Hair follicular keratinocyte (primary cell): ENCODE measurements around a stretch of chr12.

DNA sequence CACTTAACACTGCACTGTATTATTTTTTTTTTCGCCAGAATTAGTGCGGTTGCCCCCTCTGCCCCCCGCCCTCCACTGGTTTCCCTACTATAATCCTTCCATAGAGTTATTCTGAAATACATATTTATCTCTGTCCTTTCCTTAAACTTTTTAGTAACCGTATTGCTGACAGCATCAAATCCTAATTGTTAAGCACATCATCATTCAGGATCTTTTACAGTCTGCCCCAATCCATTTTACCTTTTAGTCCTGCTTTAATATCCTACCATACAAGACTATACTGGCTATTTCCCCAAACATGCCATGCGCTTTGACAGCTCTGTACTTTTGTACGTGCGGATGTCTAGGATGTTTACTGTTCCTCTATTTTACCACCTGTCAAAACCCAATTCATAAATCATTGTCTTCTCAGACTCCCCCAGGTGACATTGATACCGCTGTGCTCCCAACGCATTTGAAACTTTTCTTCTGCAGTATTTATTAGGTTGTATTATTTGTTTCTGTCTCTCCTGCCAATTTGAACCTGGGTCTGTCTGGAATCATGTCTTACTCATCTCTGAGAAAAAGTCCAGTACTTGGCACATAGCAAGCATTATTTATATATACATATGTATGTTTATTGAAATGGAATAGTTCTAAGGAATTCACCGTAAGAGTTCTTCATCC is 1.1 kb downstream of the FGFR1OP2 start:
- RAMPAGE, long total RNA, result no peak

DNA sequence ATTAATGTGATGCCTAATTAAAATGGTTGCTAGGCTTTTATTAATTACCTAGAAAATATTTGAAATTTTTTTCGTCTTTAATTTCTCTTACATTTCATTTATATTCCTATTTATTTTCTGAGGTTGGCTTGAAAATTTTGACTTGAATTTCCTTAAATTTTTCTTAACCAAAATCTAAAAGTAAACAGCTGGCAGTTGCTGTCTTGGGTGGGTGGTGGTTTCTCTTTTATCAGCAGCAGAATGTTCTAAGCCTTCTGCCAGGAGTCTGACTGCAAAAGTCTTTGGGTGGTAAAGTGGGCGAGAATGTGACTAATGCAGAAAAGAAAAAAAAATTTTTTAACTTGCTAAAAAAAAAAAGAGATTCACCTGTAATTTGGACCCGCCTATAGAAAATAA is 2.5 kb downstream of the FGFR1OP2 start:
- RAMPAGE, long total RNA, result no peak

GRCh38 chr12:27214102-27214863 is 29.8 kb upstream of the STK38L start:
- RAMPAGE, long total RNA, result no peak

DNA sequence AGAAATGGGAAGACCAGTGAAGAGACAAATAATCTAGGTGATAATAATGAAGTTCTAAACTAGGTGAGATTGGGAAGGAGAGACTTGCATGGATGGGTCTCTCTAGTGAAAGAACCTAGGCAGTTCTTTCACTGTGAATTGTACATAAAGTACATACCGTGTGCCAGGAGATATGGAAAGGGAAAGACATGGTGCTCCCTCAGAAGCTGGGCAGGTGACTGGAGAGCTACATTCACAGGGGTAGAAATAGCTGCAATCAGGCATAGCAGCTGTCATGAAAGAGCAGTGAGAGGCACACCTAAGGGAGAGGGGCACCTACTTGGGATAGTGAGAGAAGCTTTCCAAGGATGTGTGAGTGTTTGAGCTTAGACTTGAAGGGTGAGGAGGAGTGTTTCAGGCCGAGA is 9.3 kb downstream of the STK38L start:
- RAMPAGE, long total RNA, result no peak

GRCh38 chr12:27542489-27543178 is 18.6 kb downstream of the PPFIBP1 start:
- RAMPAGE, long total RNA, result no peak

GRCh38 chr12:27549109-27549601 is 25.1 kb downstream of the PPFIBP1 start:
- RAMPAGE, long total RNA, result no peak

DNA sequence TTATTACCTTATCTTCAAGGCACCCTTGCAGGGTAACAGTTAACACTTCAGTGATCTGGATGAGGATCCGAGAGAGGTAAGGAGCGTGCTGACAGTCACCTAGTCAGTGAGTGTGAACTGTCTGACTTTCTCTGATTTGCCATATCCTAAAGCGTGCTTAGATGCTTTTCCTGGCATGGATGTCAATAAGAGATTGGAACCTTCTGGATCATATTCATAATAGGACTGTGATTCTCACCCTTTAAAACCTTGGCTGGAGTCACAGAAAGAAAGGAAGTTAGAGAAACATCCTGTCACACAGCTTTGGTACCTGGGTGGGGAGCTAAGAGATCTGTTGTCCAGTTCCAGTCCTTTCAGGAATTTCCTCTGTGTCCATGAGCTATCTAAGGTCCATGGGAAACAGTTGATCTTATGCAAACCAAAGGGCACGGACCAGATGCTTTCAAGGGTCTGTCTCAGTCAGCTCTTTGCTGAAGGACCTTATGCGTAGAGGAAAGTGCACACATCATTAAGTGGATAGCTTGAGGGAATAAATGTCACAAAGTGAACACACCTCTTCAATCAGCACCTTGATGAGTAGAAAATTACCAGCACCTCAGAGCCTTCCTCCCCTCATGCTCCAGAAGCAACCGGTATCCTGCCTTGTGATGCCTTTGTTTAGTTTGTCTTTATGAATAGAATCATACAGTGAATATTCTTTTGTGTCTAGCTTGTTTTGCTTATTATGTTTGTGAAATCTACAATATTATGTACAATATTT is 55.0 kb downstream of the PPFIBP1 start:
- RAMPAGE, long total RNA, result no peak

- RAMPAGE, long total RNA, result no peak
These were observed 55.8 kb upstream of the REP15 start for GRCh38 chr12:27640371-27640957.

GRCh38 chr12:27795001-27795491 is 15.0 kb upstream of the MANSC4 start:
- RAMPAGE, long total RNA, result no peak

DNA sequence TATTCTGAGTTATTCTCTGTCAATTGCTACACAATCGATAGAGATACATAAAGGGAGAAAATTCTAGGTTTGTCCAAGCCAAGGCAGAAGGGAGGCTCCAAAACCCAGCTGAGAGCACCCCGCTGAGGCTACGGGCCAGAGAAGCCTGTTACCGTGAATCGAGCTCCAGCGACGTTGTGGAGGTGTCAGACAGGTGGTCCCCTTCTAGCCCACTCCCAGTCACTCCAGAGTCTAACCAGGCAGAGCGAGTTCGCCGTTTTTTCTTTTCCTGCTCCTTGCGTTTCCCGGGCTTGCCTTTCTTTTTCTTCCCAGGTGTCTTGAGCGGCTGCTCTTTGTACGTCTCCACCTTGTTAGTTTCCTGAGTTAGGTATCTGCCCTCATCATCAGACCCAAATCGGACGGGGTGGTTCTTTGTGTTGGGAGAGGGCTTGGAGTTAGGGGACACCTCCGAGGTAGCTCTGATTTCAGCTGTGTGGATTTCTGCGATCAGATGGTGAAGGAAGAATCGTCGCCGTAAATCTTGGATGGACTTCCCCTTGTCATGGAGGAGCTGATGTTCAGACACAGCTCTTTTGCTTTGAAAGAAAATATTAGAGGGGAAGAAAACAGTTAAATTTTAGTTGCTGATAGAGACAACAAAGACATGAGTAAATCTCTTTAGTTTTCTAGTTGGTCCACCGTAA is 9.2 kb downstream of the PTHLH start:
- RAMPAGE, long total RNA, result no peak

GRCh38 chr12:27969324-27969662 is 3.2 kb downstream of the PTHLH start:
- RAMPAGE, long total RNA, result no peak

- RAMPAGE, long total RNA, result start-site peak on the minus strand at chr12:27969974-27970071, 399 and 208 reads in 2 replicates
These were observed 2.6 kb downstream of the PTHLH start for GRCh38 chr12:27969663-27970695.

GRCh38 chr12:28185908-28186290 is 4.4 kb upstream of the CCDC91 start:
- RAMPAGE, long total RNA, result no peak

GRCh38 chr12:28247655-28248592 is 57.7 kb downstream of the CCDC91 start:
- RAMPAGE, long total RNA, result no peak

DNA sequence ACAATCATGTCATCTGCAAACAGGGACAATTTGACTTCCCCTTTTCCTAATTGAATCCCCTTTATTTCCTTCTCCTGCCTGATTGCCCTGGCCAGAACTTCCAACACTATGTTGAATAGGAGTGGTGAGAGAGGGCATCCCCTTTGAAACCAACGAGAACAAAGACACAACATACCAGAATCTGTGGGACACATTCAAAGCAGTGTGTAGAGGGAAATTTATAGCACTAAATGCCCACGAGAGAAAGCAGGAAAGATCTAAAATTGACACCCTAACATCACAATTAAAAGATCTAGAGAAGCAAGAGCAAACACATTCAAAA is 84.5 kb downstream of the CCDC91 start:
- RAMPAGE, long total RNA, result no peak

- RAMPAGE, long total RNA, result no peak
These were observed 225.8 kb downstream of the CCDC91 start for GRCh38 chr12:28415846-28416644.

- RAMPAGE, long total RNA, result no peak
These were observed 384.5 kb downstream of the CCDC91 start for GRCh38 chr12:28574490-28575464.

DNA sequence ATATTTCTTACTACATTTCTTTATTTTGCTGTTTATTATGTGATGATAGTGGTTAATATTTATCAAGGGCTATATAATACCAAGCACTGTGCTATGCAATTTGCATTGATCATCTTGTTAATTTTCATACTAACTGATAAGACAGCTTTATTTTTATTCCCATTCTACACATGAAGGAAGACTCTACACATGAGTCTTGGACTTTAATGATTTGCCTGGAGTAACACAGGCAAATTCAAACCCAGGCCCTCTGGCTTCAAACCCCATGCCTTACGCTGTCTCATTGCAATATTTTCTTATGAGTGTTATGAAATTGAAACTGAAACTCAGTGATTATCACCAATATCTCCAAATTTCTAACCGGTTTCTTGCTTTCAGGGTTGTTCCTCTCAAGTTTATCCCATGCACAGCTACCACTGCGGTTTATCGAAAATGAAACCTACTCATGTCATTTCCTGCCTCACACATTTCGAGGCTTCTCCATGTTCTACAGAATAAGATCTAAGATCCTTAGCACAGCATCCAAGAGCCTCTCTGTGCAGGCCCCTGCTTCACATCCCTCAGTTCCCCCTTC is 45.7 kb upstream of the FAR2 start:
- RAMPAGE, long total RNA, result no peak

GRCh38 chr12:29209406-29209821 is 60.3 kb downstream of the FAR2 start:
- RAMPAGE, long total RNA, result no peak

- RAMPAGE, long total RNA, result no peak
These were observed 481 bp downstream of the ERGIC2 start for GRCh38 chr12:29380340-29381041.